GM23248 (cell line): ENCODE measurements around a stretch of chr21.

GRCh38 chr21:44865870-44866337 is 7.6 kb downstream of the PTTG1IP start:
- RAMPAGE, long total RNA = no peak

DNA sequence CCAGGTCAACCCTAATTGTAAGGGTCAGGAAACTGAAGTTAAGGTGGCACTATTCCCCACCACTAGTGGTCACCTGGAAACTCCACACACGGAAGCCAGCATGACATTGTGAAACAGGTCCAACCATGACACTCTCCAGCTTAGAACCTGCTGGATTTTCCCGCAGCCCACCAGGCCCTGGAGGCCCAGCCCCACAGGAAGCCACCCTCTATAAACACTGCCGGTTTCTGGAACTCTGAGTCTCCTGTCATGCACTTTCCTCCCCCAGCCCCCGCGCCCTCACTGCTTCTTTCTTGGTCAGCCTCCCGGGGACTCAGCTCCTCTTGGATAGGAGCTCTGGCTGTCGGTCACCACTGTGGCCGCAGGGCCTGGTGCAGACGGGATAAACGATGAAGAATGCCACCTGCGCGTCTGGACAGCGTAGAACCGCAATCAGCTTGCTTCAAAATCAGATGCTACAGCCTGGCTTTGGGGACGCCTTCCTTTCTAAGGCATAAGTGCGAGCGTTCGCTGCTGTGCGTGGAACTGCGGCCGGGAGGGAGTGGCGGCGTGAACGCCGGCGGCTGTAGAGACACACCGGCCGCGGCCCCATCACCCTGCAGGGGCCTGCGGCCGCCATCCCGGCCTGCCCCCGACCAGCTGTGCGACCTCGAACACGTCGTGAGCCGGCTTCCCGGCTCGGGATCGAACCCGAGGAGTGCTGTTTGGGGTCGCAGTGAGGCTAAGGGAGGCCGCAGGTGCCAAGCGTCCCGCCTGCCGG is 859 bp downstream of the PTTG1IP start:
- RAMPAGE, long total RNA = no peak

DNA sequence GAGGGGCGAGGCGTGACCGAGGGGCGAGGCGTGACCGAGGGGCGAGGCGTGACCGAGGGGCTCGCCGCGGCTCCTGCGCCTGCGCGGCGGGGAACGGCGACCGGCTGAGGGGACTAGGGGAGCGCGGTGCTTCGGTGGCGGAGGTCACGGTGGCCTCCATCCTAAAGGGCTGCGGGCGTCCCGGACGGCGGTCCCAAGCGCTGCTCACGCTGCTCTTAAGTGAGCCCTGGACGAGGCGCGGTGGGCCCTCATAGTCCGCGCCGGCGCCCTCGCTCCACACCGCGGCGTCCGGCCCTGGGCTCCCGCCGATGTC is 421 bp upstream of the PTTG1IP start:
- RAMPAGE, long total RNA = no peak

- RAMPAGE, long total RNA = no peak
These were observed 13.5 kb downstream of the ITGB2 start for GRCh38 chr21:44907212-44907586.

GRCh38 chr21:44930369-44930876 is 9.4 kb upstream of the SLX9 start:
- RAMPAGE, long total RNA = no peak

GRCh38 chr21:44932691-44933114 is 7.1 kb upstream of the SLX9 start:
- RAMPAGE, long total RNA = no peak

DNA sequence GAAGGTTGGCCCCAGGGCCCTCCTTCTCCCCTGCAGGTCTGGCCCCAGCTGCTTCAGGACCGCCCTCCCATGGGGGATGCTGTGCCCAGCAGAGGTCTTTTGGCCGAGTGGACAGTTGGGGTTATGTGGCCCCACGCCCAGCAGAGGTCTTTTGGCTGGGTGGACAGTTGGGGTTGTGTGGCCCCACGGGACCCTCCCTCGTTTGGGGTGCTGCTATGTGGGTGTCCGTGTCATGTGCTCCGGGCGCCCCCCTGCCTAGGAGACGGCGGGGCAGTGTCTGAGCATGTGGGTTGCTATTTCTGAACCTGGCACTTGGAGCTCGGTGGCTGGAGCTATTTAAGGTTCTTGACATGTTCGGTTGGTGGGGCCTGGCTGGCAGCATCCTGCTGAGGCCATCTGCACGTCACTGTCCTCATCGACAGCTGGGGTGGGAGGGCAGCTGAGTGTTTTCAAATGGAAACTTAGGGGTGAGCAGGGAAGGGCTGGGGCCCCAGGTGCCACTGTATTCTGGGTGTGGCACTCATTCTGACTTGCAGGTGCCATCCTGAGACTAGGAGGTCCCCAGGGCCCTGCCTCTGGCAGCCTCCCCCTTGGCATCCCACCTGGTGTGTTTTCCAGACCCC is 12.8 kb downstream of the SLX9 start:
- RAMPAGE, long total RNA = no peak

DNA sequence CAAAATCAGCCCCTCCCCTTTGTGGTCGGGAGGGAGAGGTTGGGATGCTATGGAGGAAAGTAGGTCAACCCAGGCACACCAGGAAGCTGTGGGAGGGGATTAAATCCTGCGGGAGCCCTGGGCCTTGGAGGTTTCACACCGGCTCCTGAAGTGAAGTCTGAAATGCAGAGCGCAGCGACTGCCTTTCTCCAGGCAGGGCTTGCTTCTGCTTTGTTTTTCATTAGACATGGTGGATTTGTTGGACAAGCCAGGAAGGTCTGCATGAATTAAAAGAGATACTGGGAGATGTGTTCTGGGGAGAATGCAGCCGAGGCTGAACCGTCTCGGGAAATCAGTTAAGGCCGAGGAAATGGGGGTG is 19.1 kb downstream of the SLX9 start:
- RAMPAGE, long total RNA = no peak

DNA sequence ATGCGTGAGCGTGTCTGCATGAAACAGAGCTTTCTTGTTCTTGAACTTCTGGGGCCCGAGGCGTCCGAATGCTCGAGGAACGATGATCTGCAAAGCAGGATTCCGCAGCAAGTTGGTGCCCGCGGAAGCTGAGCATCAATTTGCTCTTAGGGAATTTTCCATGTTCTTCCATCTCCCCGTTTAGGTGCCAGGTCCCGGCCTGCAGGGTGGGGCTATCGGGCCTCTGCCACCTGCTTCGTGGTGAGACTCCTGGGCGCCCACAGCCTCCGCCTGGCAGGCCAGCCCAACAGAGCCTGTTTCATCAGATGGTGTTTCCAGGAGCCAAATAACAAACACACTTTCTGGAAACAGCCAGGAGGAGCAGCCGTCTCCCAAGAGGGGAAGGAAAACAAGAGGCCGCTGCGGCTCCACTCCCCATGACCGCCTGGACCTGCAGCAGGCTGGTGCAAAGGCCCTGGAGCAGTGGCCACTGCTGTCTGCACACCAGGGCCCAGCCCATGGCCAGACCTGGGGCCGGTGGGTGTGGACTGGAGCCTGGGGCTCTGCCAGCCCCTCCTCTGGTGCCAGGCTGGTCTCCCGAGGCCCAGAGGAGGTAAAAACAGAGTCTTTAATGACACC is 54.8 kb downstream of the SLX9 start:
- RAMPAGE, long total RNA = no peak

- RAMPAGE, long total RNA = no peak
These were observed 44.7 kb upstream of the ADARB1 start for GRCh38 chr21:45029576-45030252.

- RAMPAGE, long total RNA = no peak
These were observed 9.9 kb upstream of the ADARB1 start for GRCh38 chr21:45064455-45064902.

DNA sequence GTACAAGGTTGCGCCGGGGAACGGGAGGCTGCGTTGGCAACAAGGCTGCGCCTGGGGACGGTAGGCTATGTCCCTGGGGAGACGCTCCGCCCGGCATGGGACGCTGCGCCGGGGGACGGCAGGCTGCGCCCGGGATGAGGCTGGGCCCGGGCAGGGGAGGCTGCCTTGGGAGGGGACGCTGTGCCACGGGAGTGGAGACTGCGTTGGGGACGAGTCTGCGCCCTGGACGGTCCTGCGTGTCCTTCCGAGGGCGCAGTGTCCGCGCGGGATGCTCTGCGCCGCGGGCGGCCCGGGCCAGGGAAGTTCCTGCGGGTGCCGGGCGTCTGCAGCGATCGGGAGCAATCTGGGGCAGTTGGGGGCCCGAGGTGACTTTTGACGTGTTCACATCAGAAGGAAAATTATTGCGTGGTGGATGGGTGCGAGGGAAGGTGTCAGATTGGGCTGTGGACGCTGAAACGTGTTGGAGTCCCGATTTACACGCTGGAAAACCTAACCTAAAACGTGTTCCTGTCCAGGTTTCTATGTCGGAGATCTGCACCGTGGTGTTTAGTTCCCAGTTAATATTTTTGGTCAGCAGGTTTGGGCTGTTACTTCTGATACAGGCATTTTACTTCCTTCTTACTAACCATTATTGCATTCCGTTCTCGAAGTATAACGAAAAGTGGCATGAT is 978 bp downstream of the ADARB1 start:
- RAMPAGE, long total RNA = no peak

GRCh38 chr21:45097343-45097671 is 22.9 kb downstream of the ADARB1 start:
- RAMPAGE, long total RNA = no peak

- RAMPAGE, long total RNA = no peak
These were observed 20.7 kb downstream of the POFUT2 start for GRCh38 chr21:45267037-45267326.

- RAMPAGE, long total RNA = no peak
These were observed 757 bp upstream of the POFUT2 start for GRCh38 chr21:45288220-45289083.

DNA sequence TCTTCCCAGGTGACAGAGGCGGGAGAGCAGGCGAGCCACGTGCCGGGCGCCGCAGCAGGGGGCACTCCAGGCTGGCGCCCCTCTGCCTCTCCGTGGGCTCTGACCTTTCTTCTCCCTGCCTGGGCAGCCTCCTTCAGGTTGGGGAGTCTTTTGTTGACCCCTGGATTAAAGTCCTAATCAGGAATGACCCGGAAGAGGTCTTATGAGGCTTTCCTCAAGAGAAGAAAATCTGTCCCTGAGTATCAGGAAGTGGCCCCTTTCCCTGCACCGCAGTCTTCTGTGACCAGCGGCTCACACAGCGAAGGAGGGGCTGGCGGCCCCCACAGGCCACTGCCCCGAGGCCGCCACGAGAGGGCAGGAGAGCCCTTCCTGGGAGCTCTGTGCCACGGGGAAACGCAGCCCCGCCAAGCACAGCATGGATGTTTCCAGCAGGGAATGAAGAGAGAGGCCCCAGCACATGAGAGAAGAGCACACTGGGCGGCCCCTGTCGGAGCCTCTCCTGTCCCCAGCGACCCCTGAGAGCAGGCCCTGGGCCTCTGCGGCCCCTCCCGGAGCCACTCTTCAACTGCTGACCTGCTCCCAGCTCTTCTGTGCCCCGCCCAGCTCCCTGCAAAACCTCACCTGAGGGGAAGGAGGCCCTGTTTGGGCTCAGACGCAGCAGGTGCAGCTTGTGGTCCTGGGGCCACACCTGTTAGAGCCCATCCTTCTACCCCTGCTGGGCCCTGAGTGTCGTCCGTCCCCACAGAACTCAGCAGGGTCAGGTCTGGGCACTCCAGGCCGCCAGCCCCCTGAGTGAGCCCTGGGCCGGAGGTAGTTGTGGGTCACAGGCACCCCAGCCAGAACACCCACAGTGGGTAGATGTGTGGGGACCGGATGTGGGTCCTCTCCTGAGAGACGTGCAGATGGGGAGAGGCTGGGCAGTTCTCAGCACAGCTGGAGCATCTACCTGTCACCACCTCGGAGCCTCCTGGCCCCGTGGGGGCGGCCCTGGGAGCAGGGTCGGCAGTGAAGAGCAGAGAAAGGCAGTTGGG is 4.9 kb upstream of the POFUT2 start:
- RAMPAGE, long total RNA = no peak

GRCh38 chr21:45294116-45295203 is 6.8 kb upstream of the POFUT2 start:
- RAMPAGE, long total RNA = no peak

GRCh38 chr21:45304995-45305346 is 17.3 kb upstream of the POFUT2 start:
- RAMPAGE, long total RNA = no peak

- RAMPAGE, long total RNA = no peak
These were observed 42.3 kb upstream of the POFUT2 start for GRCh38 chr21:45329558-45330838.

DNA sequence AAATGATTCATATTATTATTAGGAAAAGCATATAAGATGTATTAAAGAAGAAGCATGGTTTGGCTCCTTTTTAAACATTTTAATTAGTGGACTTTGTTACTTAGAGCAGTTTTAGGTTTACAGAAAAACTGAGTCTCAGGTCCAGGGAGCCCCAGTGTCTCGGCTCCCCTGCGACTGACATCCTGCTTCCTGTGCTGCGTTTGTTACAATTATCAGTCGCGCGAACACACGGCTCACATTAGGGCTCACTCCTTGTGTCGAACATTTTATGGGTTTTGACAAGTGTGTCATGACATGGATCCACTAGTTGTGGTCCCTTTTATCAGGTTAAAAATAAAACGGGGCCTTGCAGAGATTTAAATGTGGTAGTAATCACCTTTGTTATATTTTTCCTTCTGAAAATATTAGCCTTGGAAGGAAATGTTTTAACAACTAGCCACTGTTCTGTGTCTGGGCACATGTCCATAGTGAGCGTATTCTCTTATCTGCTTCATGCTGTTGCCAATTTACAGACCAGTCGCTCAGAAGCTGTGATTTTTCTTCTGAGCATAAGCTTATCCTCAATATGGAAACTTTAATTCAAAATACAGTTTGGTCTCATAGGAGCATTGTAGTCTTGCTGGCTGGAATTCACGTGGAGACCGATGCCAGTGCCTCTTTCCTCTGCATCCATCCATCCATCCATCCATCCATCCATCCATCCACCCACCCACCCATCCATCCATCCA is 52.2 kb upstream of the POFUT2 start:
- RAMPAGE, long total RNA = no peak